ENCODE results near the genes OR4K5, OSGEP, PIP4P1, EDDM3B and RNASE1.

DNA sequence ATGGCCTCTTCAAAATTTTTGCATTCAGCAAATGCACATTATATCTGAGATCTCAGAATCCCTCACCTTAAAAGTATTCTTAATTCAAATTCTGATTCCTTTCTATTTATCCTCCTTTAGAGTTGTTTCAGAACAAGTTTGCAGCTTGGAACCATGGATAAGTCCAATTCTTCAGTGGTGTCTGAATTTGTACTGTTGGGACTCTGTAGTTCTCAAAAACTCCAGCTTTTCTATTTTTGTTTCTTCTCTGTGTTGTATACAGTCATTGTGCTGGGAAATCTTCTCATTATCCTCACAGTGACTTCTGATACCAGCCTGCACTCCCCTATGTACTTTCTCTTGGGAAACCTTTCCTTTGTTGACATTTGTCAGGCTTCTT is at the start of gene OR4K5:
OR4K5 (plus strand) TSS at position 154 of the 379 bp plus-strand sequence.
- PRO-cap, 2 experiments = no peak in any of the 2 experiments

- PRO-cap, 2 experiments = no peak in any of the 2 experiments
These were observed 411 bp upstream of the TEP1 start for GRCh38 chr14:20413724-20414100.

GRCh38 chr14:20454239-20455126 is at the start of gene OSGEP:
Gene OSGEP (minus strand): TSS chr14:20454812.
- PRO-cap, 2 experiments = peak in 2 of 2 experiments; most common plus-strand start chr14:20454673 (in 1); most common minus-strand start chr14:20454812 (in 2)

- PRO-cap, 2 experiments = peak in 2 of 2 experiments; most common plus-strand start chr14:20461673 (in 1); most common minus-strand start chr14:20461423 (in 2)
These were observed at the start of gene PIP4P1 for GRCh38 chr14:20460771-20461854. Gene PIP4P1 (minus strand): TSS chr14:20461434.

GRCh38 chr14:20493662-20494150 is 24.5 kb downstream of the PNP start:
- PRO-cap, 2 experiments = no peak in any of the 2 experiments

GRCh38 chr14:20683034-20683890 is 1.1 kb upstream of the RNASE4 start:
- PRO-cap, 2 experiments = peak in 2 of 2 experiments; most common plus-strand start chr14:20683662 (in 2)

DNA sequence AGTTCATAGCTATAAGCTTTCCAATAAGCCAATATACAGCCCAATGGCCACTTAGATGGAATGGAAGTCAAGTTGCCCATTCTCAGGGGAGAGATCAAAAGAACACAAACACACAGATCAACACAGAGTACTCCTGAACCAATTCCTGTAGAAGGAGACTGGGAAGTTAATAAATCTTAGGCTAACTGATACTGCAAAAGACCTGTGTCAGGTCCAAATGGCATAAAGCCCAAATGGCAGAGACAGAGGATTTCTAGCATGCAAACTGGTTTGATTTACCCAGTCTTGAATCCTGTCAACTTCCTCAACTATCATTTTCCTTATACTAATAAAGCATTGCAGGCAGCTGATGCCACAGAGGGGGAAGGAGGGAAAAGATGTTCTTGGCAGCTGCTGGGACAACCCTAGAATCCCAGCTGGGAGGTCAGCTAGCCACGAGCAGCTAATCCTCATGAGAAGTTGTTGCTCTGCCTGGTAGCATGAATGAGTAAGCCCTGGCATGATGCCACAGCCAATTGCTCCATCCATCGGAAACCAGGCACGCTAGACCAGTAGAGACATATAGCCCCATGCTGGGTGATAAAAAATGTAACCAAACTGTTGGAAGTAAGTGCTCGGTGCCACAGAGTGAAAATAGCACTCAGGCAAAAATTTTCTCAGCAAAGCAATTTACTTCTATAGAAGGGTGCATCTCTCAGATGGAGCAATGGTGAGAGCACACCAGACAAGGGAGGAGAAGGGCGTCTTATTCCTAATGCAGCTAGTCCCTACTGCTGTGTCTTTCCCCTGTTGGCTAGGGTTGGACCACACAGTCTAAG is 26.2 kb downstream of the ANG start:
- PRO-cap, 2 experiments = no peak in any of the 2 experiments

GRCh38 chr14:20768069-20768459 is at the start of gene EDDM3B:
Gene EDDM3B (plus strand): TSS chr14:20768404.
- PRO-cap, 2 experiments = no peak in any of the 2 experiments

DNA sequence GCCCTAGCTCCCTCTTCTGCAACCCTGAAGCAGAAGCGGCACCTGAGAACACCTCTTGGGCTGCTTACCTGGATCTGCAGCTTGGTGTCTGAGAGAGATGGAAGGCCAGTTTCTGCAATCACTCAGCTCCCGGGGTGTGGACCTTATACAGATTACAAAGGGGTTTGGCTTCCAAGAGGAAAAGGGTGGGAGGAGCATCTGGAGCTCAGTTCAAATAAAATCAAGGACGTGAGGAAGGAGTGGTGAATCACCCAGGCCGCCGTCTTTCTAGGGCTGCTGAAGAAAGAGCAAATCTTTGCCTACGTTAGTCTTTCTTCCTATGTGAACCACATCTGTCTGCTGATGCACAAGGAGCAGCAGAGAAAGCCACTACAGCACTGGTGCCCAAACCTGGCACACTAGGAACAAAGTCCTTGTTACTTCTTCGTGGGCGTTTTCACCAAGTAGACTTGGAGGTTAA is at the start of gene RNASE1:
RNASE1 (minus strand) TSS at position 116 of the 460 bp plus-strand sequence.
- PRO-cap, 2 experiments = no peak in any of the 2 experiments

DNA sequence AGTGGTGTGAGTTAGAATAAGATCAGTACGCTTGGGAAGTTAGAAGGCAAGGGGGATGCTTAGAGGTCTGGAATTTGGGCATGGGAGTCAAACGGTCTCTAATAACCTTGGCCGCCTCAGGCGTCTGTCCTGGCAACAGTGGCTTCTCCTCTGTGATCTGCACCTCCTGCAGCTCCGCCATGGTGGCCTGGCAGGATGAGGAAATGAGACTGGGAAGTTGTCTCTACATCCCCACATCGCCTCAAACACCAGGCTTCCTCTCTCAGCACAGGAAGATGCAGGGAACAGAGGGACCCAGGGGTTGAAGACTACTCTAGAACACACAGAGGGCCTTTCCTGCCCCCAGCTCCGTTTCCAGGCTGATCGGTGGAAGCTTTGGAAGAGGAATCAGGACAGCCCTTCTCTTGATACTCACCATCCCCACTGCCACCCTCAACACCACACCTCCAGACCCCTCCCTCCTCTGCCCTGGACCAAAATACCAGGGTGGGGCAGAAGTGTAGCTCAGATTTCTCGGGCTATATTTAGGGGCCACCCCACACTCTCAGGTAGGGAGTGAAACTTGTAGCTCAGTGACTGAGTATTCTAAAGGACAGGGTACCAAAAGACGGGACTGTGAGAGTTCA is 1.6 kb downstream of the NDRG2 start:
- PRO-cap, 2 experiments = no peak in any of the 2 experiments

DNA sequence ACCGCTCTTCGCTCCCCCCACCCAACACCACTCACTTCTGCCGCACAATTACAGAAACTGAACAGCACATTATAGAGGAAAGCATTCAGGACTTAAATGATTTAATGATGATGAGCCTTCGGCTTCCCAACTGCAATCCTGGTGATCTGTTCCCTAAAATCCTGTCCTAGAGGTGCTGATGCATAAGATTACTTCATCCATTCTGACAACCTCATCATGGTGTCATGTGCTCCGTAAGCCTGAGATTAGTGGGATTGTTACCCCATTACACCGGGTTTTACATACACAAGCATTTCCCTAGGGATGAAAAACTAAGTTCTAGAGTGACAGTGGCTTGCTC is 2.5 kb upstream of the RNASE13 start:
- PRO-cap, 2 experiments = no peak in any of the 2 experiments

DNA sequence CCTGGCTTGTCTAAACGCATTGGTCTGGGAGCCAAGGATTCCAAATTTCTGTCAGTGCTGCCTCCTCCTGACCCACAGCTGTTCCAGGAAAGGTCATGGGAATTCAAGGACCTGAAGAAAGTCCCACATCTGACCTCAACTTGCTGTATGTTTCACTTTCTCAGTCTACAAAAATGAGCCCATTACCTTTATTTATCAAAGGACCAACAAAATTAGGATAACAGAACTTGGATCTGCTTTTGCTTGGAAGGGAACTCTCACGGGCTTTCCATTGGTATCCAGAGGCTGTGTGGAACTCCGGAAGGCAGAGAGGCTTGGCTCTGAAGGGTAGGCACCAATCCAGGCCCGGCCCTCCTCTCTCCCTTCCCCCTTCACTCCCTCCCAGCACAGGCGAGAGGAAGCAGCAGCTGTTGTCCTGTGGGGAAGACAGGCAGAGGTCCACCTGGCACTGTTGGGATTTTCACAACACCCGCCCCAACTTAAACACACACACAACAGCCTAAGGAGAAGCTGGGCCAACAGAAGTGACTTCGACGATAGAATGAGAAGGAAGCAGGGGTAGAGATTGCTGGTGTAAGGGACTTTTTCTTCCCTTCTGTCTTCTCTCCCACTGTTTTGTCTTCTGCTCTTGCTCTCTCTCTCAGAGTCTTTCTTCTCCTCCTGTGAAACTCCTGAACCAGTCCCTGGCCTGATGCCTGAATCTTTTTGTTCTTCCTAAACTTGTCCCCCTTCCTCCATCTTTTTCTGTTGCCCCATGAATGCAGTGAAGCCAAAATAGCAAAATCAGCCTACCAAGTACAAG is 3.2 kb upstream of the RNASE7 start:
- PRO-cap, 2 experiments = peak in 2 of 2 experiments; most common plus-strand start position 410 of the sequence (in 1); most common minus-strand start position 289 of the sequence (in 2)

DNA sequence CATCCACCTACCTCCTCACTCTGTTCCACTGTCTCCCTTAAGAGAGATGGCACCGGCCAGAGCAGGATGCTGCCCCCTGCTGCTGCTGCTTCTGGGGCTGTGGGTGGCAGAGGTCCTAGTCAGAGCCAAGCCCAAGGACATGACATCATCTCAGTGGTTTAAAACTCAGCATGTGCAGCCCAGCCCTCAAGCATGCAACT is 125 bp downstream of the RNASE8 start:
- PRO-cap, 2 experiments = no peak in any of the 2 experiments

DNA sequence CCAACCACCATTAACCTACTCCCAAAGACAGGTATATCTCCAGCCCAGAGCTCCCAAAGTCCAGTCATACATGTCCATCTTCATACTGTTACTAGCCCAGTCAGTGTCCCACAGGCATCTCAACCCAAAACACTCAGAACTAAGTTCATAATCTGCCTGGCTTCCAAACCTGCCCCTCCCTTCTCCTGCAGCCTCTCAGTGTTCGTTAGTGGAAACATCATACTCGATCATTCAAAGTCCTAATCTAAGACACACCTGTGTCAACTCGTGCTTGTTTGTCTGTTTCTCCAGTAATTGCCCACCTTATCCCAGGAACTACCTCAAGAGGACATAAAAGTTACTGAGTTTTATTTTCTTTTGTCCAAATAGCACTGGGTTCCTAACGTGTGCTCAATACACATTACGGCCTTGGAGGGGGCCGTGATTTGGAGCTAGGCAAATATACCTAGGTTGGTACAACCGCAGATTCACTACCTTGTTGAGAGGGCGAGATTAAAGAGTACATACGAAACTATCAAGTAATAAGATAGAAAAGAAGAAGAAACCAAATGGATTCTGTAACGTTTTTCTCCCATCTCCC is 3.0 kb downstream of the RNASE8 start:
- PRO-cap, 2 experiments = no peak in any of the 2 experiments

DNA sequence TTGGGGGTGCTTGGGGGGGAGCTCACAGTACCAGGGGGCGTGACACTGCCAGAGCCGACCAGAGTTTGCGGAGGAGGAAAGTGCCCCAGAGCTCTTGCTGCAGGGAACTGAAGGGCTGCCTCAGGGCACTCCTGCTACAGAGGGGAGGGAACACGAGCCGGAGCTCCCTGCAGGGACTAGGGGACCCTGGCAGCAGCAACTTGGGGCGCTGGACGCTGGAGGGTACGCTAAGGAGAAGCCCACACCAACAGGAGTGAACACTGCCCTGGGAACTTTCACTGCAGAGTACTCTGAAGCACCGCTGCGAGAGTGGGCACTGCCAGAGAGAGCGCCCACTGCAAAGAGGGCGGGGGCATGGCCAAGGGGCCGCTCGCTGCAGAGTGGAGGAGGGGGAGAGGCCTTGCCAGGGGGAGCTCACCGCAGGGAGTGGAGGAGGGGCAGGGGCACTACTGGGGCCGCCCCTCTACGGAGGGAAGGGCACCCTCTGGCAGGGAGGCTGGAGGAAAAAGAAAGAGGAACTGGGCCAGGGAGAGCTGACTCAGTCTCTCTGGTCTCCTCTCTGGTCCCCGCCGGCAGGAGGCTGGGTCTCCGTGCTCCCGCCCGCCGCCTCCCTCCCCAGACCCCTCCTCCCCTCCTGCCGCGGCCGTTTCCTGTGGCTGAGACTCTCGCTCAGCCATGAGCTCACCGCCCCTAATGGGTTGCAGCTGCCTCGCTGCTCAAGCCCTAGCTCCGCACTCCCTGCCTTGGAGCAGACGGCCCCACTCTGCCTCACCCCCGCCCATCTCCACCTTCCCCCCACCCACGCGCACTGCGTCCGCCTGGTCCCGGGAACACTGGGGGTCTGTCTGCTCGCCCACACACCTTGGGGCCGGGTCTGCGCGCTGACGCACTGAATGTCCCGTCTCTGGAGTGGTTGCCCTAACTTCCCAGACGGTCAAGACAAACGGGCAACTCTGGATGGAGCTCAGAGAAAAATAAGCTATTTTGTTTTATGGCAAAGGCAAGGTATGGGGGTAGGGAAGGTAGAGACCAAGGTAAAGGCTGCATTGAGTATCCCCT is 1.2 kb downstream of the ARHGEF40 start:
- PRO-cap, 2 experiments = no peak in any of the 2 experiments

DNA sequence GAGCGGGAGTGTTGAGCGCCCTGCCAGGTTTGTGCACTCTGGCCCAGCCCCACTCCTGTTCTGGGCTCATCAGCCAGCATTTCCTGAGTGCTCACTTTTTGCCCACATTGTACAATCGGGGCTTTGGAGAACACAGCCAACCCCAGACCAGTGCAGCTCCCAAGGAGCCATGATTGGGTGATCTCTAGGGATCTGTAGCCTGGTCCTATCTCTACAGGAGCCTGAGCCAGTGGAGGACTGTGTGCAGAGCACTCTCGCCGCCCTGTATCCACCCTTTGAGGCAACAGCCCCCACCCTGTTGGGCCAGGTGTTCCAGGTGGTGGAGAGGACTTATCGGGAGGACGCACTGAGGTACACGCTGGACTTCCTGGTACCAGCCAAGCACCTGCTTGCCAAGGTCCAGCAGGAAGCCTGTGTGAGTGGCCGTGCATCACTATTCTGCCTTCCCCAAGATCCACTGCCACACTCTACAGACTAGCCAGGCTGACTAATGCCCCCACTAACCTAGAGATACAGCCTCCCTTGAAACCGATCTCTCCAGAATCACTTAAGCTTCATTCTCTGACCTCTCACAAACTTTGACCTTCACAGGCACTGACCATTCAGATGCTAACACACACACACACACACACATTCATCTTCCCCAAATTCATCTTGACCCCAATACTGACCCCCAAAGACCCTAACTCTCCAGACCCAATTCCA is 2.9 kb downstream of the ARHGEF40 start:
- PRO-cap, 2 experiments = no peak in any of the 2 experiments

- PRO-cap, 2 experiments = no peak in any of the 2 experiments
These were observed 6.4 kb downstream of the ARHGEF40 start for GRCh38 chr14:21076494-21076914.

GRCh38 chr14:21087098-21088340 is 10.9 kb downstream of the ZNF219 start:
- PRO-cap, 2 experiments = no peak in any of the 2 experiments

GRCh38 chr14:21093922-21094927 is 4.2 kb downstream of the ZNF219 start:
- PRO-cap, 2 experiments = no peak in any of the 2 experiments

DNA sequence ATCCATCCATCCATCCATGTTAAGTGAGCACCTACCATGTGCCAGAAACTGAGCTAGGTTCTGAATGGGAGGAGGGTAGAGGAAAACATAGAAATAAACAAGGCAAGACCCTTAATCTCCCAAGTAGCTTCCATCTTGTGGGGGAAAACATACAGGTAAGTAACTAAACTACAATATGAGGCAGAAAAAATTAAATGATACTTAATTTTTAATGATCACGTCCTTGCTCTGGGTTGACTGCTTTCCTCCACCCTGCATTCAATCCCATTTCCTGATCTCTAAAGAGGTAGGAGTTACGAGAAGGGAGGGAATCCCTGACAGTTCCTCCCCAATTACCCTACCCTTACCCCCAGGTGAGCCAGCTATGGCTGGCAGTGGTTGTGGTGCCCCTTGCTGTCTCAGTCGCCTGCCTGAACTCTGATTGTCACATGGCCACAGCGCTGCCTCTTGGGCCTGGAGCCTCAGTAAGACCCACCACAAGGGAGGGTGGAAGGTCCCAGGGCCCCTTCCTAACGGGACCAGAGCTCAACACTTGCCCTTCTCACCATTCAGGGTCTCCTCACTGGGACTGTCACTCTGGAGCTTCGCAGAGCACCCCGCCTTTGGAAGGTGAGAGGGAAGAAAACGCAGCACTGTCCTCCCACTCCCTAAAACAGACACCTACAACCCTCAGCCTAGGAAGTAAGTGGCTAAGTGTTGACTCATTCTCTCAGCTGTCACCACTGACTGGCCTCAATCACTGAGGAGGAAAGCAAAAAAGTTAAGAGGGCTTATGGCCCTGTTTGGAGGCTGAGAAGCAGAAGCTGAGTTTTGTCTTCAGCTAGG is 858 bp downstream of the TMEM253 start:
- PRO-cap, 2 experiments = no peak in any of the 2 experiments